ENCODE measurements around a stretch of chr1.

DNA sequence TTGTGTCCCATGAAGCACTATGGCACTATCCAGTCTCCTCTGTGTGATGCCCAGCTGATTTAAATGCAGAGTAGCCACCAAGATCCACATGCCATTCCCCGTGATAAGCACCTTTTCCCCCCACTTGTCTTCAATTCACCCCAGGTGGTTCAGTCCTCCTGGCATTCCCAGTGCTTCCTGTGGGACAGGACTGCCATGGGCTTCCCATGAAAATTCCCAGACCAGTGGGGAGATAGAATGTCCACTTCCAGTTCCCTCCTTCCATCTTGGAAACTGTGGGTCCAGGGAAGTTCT, 49.1 kb downstream of the C4BPA start:
- PRO-cap, 3 experiments: no peak in any of the 3 experiments

- PRO-cap, 3 experiments: no peak in any of the 3 experiments
Observed at GRCh38 chr1:207240766-207241093, 80.7 kb upstream of the CD55 start.

DNA sequence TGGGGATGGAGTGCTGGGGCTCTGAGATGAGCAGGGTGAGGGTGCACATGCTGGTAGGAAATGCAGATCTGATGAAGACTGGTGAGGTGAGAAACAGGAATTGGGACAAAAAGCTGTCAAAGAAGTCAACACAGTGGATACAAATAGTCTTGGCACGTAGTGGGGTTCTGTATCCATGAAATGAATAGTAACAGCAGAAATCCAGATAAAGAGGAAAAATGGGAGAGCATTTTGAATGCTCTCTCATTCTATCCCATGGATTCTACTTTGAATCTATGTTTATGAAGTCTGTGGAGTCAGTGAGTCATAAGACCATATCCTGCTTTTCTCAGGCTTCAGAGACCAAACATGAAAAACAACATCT, 39.6 kb upstream of the CD55 start:
- PRO-cap, 3 experiments: peak in 1 of 3 experiments; most common minus-strand start position 264 of the sequence (in 1)

DNA sequence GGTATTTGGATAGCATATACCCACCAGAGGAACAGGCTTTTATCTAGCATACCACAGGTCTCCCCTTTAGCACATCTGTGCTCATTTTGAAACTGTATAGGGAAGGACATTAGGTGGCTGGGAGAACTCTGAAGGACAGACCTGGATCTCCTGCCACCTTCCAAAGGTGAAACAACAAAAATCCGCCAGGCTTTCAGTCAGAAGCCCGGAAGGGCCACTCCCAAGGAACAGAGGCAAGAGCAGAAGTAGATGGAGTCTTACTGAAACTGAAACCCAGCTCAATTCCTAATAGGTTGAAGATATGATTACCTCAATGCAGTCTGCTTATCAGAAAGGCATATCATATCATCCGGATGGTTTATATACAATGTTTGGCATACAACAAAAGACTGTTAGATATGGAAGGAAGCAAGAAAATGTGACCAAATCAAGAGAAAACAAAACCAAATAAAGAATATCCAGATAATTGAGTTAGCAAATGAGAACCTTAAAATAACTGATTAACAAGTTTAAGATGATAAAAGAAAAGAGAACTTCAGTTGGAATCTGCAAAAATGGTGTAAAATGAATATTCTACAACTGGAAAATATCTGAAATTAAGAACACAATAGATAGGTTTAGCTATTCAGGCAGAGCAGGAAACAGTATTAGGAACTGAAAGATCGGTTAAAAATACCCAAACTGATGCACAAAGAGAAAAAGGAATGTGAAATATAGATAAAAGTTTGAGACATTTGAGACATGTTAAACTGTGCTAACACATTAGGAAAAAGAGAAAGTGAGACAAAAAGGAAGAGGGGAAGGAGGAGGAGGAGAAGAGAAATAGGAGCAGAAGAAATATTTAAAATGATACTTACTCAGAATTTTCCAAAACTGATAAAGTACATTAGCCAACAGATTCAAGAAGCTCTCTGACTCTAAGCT, 11.9 kb downstream of the CD55 start:
- PRO-cap, 3 experiments: no peak in any of the 3 experiments

DNA sequence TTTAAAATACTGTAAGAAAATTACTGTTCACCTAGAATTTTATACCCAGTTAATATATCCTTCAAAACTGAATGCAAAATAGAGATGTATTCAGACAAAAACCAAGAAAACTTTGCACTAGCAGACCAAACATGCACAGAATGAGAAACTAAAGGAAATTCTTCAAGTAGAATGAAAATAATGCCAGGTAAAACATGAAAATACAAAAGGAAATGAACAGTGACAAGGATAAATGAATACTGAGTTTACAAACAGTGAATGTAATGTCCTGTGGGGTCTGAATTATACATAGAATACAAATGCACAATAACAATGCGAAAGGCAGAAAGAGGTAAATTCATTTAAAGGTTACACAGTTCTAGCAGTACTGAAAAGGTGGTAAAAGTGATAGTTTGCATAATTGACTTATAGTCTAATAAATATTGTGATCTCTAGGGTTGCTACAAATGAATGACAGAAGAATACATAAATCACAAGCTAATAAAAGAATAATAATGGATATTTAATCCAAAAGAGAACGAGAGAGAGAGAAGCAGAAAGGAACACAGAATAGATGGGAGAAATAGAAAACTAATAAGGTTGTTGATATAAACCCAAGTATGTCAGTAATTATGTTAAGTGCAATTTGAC, 12.9 kb downstream of the CD55 start:
- PRO-cap, 3 experiments: no peak in any of the 3 experiments

DNA sequence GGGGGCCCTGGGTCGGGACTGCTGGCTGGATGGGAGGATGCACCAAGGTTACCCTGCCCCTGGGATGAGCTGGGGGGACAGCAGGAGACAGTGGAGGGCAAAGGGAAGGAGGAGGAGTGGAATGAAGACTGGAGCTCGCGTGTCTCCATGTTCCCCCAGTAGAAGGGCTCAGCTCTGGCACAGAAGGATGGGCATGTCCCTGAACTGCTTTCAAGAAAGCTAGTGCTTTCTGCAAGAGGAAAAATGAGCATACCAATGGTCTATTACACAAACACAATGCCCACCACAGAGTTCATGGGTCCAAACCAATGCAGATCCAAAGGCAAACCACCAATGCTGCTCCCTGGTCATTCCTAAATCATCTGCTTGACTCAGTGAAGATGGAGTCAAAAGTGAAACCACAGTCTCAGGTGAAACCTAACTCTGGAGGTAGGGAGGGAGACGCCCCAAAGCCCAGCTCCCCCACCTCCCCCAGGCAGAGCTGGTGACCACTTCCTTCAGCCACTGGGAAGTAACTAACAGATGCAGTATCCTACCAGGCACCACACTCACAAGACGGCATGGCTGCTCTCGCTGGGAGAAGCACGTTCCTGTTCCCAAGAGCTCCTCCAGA, 55.0 kb downstream of the CD46 start:
- PRO-cap, 3 experiments: no peak in any of the 3 experiments

DNA sequence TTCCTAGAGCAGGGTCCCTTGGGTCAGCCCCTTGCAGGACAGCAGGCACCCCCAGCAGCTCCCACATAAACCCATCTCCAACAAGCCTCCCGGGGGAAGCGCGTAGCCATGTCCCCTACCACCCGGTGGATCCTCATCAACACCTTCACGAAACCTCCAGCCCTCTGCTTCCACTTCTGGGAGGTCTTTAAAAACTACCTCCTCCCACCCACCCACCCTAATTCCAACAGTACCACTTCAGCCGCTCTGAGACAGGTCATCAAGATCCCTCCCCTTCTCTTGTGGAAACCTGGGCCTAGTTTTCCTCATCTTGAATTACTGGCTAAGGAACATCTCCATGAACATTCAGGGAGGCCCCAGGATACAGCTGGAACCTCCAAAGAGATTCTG, 59.6 kb downstream of the CD46 start:
- PRO-cap, 3 experiments: no peak in any of the 3 experiments

GRCh38 chr1:207822548-207823497, 71.0 kb downstream of the CD46 start:
- PRO-cap, 3 experiments: peak in 3 of 3 experiments; most common plus-strand start chr1:207822908 (in 3); most common minus-strand start chr1:207822728 (in 3)

DNA sequence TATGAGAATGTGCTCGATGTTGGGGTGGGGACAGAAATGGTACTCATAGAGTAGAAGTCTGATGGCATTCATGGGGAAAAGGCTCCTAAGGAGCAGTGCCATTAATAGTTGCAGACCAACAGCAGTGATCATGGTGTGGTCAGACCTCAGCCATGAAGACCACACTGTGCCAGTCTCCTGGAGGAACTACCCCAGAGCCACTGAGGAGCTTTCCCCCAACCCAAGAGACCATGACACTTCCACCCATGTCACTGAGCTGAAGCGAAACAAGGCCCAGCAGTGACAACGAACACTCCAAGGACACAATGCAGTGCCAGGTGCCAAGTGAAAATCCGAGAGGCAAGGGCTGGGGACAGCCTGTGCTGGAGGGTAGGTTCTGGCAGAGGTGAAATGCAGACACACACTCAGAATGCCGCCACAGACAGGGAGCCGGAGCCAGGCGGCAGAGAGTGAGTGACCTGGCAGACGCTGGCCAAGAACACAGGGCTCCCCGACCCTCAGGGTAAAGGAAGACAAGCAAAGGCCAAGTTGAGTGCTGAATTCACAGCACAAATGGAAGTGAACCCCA, 78.8 kb downstream of the CD46 start:
- PRO-cap, 3 experiments: peak in 1 of 3 experiments; most common plus-strand start position 415 of the sequence (in 1); most common minus-strand start position 411 of the sequence (in 1)

DNA sequence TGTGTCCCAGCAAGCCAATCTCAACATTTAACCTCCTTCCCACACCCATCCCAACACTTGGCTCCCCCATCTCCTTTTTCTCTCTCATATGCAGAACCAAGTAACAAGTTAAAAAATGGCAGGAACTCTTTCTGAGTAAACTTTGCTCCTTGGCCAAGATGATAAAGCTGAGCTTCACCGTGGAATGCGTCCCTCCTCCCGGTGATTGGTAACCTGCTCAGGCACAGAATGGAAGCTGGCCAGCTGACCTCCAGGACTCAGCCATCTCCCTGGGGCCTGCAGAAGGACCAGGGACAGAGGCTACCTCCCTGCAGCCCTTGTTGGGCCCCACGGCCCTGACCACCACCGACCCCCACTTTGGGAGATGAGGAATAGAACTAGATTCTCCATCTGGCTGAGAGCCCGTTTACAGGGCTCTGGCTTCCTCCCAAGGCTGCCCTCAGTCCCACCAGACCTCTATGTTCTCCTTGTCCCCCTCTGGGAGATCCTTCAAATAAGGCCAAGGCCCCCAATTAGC, 74.3 kb downstream of the CD34 start:
- PRO-cap, 3 experiments: peak in 1 of 3 experiments; most common minus-strand start position 250 of the sequence (in 1)

DNA sequence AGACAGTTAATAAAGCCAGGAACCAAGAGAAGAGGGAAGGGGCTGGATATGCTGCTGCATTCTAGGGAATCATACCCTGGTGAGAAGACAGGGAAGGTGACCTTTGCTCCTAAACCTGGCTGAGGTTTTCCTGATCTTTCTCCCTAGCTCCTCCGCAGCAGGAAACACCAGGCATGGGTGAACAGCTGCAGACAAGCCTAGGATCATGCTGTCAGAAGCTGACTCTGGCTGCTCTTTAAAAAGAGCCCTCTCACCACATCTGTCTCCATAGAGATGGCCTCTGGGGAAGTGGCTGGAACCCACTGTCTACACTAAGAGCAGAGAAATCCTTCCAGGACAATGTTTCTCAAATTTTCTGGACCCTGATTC, 57.6 kb downstream of the CD34 start:
- PRO-cap, 3 experiments: no peak in any of the 3 experiments

DNA sequence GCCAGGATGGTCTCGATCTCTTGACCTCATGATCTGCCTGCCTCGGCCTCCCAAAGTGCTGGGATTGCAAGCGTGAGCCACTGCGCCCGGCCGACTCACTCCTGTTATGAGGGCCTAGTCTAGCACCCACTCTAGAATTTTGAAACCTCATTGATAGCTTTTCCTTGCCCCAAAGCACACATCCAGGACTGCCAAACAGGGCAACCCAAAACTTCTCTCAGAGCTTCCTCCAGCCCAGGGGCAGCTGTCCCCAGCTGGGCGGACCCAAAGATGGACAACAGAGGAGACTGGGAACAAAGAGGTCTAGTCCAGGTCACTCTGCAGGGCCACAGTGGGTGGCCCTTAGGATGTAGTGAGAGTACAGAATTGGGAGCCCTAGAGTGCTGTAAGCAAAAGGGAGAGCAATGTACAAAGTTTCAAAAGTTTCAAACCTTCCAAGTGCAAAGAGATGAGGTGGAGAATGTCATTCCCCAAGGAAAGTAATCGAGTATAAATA, 1.3 kb downstream of the CD34 start:
- PRO-cap, 3 experiments: no peak in any of the 3 experiments

DNA sequence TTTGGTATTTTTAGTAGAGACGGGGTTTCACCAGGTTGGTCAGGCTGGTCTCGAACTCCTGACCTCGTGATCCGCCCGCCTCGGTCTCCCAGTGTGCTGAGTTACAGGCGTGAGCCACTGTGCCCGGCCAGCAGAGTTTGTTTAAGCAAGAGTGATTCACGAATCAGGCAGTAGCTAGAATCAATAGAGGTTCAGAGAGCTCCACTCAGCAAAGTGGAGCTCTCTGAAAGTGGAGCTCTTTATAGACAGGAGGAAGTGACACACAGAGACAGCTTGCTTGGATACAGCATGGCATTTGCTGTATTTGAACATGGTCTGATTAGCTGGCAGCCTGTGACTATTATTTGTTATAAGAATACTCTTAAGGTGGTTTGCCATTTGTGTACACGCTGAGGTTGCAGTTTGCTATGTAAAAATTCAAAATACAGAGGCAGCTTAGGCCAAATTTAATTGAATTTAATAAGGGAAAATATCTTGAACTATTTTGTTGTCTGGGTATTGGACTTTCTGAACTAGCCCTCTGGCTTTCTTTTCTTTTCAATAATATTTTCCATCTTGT, 27.2 kb upstream of the CD34 start:
- PRO-cap, 3 experiments: no peak in any of the 3 experiments

DNA sequence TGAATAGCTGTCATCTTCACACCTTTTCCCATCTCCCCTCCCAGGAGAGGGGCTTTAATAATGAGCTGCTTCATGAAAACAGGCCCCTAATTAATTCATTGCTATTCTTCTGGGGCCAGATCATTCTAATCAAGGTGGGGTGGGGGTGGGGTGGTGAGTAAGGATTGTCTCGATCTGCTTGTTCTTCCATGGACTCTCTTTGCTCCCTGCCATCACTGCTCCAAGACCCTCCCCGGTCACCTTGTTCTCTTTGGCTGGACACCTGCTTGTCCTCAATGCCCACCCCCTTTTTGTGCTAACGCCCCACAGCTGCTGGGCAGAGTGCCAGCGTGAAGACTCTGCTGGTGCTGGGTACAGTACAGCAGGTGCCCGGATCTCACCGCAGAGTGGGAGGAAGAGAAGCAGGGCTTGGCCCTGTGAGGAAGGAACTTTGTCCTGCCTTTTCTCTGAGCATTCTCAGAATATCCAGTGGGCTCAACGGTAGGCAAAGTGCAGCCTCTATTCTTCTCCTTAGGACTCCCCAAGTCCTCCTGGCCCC, 90.2 kb downstream of the PLXNA2 start:
- PRO-cap, 3 experiments: no peak in any of the 3 experiments

- PRO-cap, 3 experiments: no peak in any of the 3 experiments
Observed at GRCh38 chr1:208476322-208476797, 232.2 kb upstream of the PLXNA2 start.

DNA sequence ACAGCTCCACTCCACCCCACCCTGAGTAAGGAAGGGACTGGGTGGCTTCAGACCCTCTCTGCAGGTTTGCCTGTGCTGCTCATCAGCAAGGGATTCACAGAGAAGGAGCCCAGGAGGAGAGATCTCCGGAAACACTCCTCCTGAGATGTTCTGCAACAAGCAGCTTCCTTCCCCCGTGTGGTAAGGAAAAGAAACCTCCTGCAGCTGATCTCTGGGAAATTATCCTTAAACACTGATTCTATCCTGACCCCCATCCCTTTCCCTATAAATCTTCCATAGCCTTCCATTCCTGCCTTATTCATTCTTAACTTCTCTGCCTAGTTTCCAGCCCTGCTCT, 373.7 kb upstream of the CAMK1G start:
- PRO-cap, 3 experiments: no peak in any of the 3 experiments

GRCh38 chr1:209383849-209384480, 199.5 kb upstream of the CAMK1G start:
- PRO-cap, 3 experiments: no peak in any of the 3 experiments

GRCh38 chr1:209404584-209405046, 178.9 kb upstream of the CAMK1G start:
- PRO-cap, 3 experiments: no peak in any of the 3 experiments

GRCh38 chr1:209624871-209625679, 27.1 kb downstream of the LAMB3 start:
- PRO-cap, 3 experiments: no peak in any of the 3 experiments

DNA sequence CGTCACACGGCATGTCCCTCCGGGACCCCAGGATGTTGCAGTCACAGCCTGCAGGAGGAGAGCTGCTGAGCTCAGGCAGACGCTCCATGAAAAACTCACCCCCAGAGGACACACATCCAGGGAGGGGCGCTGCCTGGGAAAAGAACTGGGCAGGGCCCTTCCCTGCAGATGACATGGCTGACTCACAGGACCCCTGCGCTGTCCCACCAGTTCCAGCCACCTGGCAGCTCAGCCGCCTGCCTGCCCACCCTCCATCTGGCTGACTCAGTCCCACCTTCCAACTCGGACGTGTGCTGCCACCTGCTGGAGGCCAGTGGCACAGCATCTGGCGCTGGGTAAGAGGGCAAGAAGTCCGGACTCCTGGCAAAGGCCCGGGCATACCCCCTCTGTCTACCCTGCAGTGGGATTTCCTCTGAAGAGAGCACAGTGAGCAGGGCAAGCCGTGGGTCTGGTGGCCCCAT, 24.7 kb downstream of the LAMB3 start:
- PRO-cap, 3 experiments: no peak in any of the 3 experiments